PC-3 (cell line): ENCODE results near the genes MYPOP and ZC3H4.

DNA sequence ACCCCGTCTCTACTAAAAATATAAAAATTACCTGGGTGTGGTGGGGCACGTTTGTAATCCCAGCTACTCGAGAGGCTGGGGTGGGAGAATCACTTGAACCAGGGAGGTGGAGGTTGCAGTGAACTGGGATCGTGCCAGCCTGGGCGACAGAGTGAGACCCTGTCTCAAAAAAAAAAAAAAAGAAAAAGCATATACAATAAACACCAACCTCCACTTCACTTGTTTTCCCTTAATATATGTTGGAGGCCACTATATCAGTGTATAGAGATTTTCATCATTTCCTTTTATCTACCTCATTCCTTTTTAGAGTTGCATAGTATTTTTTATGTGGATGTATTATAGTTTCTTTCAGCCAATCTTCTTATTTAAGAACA is 1.1 kb downstream of the SYMPK start:
- RAMPAGE, long total RNA: no peak

DNA sequence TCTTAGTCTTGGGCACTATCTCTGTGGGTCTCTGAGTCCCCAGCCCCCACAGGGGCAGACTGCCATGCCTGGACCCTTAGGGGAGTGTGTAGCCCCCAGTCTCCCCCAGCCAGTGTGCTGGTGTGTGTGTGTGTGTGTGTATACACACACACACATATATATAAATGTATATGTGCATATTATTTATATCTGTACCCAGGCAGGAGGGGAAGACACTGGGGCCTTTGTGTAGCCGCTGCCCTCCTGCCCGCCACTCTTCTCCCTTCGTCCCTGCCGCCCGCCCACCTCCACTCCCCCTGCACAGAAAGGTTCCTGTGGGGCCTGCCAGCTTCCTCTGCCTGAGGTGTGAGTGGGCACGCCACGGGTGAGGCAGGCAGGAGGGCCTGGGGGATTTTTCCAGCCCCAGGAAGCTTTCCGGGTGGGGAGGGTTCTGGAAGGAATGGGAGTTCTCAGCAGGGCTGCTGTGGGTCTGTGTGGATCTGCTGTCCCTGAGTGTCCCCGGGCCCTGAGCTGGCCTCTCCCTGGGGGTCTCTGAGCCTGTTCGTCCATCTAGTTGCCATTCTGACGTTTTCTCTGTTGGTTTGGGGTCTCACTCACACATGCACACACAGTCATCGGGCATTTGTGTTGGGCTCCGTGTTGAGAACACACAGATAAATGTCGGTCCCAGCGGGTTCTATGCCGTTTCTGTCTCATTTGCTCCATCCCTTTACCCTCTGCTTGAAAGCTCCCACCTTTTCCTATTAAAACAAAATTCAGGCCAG is 6.8 kb downstream of the IRF2BP1 start:
- RAMPAGE, long total RNA: no peak

GRCh38 chr19:45885563-45885781 is 469 bp downstream of the IRF2BP1 start:
- RAMPAGE, long total RNA: no peak

DNA sequence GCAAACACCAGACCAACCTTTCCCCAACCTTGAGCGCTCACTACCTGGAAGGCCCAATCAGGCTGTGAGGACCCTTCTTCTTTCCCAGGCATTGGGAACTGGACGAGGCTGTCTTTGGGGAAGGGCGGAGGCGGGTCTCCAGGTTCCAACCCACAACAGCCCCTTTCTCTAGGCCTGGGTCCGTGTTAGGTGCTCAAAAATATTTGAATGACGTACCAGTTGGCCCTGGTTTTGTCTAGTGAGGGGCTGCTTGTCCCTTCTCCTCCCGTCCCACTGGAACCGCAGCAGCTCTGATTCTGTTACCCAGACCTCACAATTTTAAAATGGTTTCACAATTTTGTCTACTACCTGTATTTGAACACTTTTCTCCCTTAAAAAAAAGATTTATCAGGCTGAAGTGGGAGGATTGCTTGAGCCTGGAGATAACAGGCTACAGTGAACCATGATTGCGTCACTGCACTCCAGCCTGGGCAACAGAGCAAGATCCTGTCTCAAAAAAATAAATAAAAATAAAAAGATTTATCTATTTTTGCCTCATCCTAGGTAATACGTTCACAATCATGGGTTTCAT is 1.2 kb upstream of the IRF2BP1 start:
- RAMPAGE, long total RNA: no peak

DNA sequence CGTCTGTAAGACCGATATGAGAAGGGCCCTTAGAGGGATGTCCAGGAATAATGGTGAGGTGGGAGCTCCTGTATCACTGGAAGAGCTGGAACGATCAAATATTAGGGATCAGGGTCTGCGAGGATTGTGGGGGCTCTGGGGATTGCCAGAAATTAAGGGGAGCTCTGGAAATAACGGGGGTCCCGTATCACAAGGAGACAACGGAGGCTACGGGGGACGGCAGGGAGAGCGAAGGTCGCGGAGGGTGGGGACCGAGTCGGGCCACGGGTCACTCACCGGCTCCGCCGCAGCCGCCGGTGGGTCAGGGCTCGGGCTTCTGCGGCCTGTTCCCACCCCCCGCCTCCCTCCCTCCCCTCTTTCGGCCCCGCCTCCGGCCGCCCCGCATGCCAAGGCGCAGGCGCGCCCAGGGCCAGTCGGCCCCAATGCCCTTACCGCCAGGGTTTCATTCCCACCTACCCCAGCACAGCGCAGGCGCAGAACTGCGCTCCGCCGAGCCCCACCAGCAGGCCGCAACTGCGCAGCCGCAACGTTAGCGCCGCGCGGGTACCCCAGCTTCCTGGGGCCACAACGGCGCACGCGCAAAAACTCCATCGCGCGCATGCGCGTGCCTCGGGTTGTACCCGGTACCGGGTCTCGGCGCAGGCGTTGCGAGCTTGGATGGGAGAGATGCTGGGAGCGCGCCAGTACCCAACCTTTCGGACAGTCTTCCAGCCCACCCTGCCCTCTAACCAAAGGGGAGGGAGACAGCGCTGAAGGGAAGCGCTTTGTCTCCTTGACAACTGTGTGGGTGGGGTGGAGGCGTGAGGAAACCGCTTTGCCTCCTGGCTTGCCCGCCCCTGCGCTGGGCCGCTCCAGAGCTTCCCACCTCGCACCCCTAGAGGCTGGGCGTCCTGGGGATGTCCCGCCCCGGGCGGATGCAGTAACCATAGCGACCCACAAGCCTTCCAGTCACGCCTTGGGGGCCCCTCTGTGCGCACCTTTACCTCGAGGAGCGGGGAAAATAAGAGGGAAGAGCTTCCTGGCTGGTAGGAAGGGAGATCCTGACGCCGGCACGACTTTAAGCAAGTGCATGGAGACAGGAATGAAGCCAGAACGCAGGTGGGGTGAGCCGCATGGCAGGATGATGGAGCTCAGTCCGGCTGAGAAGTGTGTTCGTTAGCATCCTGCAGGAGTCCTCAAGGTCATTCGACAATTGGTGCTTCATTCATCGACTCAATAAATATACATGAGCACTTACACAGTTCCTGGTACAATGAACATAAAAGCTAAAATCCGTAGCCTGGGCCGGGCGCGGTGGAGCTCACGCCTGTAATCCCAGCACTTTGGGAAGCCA is at the start of gene MYPOP:
MYPOP (minus strand) TSS at position 320 of the 1,333 bp plus-strand sequence.
- RAMPAGE, long total RNA: no peak

DNA sequence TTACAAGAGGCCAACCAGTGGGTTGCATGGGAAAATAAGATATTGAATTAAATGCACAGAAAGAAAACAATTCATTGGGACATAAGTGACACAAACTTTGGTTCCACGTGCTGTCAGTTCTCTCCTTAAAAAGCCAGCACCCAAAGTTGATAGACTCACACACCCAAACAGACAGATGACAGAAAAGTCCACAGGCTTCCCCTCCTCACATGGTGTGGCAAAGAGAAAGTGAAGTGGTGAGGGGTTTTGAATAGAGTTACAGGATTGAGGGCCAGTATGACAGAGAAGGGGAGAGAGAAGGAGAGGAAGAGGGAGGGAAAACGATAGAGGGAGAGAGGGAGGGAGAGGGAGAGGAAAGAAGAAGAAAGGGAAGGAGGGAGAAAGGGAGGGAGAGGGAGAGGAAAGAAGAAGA is 7.9 kb upstream of the IGFL3 start:
- RAMPAGE, long total RNA: no peak

DNA sequence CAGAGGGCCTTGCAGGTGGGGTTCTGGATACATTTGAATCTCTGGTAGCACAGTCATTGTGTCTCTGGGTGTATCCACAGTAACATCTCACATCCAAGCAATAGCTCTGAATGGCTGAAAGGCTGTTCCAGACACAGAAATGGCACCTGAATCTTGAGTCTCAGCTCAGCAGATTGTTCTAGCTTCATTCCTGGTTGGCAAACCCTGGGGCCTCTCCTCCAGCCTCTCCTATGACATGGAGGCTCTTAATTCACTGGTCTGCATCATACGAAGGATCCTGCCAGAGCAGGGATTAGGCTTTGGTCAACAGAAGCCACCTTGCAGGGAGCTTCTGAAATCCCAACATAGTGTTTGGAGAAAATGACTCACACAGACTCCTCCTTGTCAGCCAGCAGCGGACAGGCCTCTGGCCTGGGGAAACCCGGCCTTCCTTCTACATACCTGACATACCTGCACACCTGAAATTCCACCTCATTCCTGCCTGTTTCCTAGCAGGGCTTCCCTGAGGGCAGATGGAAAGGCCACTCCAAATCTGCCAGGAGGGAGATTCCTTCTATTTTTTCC is 18.5 kb upstream of the IGFL1 start:
- RAMPAGE, long total RNA: no peak

DNA sequence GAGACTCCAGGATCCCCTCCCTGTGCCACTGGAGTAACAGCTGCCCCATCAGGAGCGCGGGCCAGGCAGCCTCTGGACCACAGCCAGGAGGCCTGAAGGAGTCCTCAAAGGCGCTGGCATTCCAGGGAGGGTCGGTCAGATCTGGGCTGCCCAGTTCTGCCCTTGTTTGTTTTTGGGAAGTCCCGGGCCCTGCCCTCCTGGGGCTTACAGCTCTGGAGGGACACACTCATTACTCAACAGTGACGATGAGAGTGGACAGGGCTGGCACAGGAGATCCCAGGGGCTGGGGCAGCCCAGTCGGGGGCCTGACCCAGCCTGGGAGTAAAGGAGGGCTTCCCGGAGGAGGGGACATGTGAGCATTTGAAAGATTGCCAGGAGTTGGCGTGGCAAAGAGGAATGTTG is 4.7 kb downstream of the PPP5C start:
- RAMPAGE, long total RNA: no peak

DNA sequence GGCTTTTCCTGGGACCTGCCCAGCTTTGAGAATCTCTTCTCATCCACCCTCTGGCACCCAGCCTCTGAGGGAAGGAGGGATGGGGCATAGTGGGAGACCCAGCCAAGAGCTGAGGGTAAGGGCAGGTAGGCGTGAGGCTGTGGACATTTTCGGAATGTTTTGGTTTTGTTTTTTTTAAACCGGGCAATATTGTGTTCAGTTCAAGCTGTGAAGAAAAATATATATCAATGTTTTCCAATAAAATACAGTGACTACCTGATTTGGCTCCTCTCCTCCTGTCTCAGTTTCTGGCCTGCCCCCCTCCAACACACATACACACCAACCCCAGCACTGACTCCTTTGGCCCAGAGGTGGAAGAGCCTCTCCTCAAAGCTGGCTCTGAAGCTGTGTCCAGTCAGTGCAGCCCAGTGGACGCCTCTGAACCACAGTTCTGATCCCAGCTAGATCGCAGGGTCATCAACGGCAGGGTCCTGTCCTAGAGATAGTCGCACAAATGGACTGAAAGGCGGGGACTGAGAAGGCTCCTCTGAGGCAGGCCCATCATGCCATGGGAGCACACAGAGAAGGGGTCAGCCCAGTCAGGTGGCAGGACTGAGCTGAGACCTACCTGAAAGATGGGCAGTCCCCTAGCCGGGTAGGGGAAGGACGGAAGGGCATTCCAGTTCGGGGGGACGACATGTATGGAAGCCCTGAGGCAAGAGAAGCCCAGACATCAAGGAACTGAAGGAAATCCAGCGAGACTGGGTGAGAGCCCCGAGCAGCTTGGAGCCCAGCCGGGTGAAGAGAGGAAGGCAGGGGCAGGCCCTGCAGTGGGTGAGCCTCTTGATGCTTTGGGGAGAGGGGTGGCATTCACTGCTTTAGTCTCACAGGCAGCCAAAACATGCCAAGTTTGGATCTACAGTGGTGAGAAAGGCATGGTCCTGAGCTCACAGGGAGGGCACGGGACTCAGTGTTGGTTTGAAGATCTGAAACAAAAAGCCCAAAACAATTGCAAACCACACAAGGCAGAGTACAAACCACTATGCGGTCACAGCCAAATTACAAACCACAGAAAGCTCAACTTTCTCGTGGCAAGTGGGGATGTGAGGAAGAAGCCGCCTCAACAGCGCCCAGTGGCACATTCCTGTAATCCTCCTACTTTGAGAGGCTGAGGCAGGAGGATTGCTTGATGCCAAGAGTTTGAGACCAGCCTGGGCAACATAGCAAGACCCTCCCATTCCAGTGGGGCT is 9.8 kb downstream of the CALM3 start:
- RAMPAGE, long total RNA: no peak

DNA sequence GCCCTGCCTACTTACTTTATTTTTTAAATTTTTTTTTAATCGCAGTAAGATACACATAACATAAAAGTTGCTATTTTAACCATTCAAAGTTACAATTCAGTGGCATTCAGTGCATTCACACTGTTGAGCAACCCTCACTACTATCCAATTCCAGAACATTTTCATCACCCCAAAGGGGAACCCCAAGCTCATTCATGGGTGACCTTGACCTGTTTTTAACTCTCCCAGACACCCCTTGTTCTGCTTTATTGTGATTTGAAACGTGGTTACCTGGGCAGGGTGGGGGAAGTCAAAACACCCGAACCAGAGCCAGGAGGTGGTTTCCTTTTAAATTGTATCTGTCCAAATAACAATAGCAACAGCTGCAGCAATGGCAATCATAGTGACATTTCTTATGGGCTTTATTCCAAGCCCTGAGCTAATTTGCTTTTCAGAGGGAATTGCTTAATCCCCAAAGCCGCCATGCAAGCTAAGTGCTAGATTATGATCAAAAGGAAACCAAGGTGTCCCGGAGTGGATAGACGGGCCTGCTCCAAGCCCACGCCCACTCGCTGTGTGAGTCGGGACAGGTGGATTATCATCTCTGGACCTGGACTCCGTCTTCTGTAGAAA is 6.2 kb downstream of the PTGIR start:
- RAMPAGE, long total RNA: no peak

DNA sequence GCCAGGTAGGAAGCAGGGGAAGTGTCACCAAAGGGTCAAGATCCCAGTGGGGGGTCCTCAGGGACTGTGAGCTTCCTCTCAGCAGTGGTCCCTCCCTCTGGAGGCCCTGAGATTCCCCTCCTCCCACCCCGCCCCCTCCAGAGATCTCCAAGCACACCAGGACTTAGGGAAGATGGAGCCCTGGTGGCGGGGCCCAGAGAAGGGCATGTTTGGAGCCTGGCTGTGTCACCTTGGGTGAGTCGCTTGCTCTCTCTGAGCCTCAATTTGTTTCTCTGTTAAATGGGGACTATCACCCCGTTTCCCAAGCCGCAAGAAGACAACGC is 846 bp downstream of the DACT3 start:
- RAMPAGE, long total RNA: no peak

DNA sequence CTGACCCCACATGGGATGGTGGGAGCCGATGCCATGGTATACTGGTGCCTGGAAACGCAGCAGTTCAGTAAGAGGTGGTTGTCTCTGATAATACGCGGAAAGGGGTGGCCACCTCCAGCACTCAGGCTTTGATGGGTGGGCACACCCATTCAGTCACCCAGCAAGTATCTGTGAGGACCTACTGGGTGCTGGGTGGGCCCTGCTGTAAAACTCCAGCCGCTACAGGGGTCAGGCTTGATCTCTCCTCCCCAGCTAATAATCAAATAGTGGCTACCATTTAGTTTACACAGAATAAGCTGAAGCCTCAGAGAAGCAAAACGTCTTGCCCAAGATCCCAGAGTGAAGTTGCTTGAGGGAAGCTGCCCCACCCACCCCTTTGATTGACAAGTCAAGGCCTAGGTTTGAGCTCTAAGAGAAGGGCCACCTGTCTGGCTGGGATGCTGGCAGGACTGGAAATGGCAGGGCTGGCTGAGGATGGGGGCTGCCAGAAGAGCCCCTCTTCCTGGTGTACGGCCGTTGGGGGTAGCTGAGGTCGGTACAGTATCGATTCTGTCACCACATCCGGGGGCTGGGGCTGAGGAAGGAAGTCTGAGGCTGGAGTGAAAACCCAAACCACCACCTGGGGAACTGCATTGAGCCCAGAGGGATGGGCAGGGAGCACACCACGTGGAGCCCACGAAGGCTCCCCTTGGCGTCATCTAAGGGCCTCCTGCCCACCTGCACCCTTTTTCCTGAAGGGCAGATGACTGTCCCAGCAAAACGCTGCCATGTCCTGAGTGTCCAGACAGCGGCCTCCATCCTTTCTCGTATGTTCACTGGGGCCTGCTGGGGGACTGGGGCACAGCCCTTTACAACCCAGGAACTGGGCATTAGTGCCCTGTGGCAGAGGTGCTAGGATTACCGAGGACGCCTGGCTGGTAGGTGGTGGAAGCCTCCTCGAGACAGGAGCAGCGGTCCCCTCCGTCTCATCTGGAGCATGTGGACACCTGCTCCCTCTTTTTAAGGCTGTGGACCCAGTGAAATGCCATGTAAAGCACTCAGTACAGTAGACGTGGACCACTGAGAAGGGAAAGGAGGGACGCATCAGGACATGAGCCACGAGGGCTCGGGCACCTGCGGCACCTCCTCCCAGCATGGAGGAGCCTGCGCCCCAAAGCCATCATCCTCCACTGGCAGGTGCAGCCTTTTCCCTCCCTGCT is 1.4 kb upstream of the PRKD2 start:
- RAMPAGE, long total RNA: no peak

DNA sequence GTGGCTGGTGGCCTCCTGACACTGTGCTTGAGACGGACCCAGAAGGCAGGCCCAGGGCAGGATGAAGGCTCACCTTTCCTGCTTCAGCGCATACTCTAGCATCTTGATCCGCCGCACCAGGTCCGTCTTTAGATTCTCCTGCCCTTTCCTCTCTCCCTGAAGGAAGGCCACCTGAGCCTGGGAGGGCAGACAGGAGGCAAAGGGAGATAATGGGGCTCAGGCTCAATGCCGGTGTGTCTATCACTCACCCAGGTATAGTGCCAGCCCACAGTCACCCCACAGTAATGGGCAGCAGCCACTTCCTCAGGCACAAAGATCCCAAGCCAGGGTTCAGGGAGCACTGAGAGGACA is 7.2 kb upstream of the FKRP start:
- RAMPAGE, long total RNA: no peak

- RAMPAGE, long total RNA: no peak
These were observed 24.6 kb downstream of the ARHGAP35 start for GRCh38 chr19:46885249-46885995.

GRCh38 chr19:46890127-46891154 is 29.6 kb downstream of the ARHGAP35 start:
- RAMPAGE, long total RNA: no peak

GRCh38 chr19:46976057-46976771 is 43.4 kb upstream of the NPAS1 start:
- RAMPAGE, long total RNA: no peak

GRCh38 chr19:46990956-46991866 is 28.4 kb upstream of the NPAS1 start:
- RAMPAGE, long total RNA: no peak

DNA sequence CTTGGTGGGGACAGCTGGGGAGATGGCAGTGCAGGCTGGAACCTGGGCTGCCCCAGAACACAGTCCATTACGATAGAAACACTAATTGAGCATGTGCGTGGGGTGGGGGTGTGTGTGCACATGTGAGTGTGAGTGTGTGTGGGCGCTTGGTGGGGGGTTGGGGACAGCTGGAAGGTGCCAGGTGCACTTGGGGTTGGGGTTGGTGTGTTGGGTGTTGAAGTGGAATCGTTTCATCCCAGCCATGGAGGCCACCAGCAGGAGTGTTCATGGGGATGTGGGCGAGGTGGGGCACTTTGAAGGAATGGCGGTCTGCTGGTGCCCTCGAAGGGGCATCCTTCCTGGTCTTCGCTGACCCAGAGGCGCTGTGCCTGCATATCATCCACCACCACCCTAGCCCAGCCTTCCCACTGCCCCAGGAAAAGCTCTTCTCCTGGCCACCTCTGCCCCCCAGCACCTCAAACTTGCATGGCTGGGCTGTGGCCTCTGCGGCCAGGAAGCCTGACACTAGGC is 18.0 kb upstream of the NPAS1 start:
- RAMPAGE, long total RNA: no peak

DNA sequence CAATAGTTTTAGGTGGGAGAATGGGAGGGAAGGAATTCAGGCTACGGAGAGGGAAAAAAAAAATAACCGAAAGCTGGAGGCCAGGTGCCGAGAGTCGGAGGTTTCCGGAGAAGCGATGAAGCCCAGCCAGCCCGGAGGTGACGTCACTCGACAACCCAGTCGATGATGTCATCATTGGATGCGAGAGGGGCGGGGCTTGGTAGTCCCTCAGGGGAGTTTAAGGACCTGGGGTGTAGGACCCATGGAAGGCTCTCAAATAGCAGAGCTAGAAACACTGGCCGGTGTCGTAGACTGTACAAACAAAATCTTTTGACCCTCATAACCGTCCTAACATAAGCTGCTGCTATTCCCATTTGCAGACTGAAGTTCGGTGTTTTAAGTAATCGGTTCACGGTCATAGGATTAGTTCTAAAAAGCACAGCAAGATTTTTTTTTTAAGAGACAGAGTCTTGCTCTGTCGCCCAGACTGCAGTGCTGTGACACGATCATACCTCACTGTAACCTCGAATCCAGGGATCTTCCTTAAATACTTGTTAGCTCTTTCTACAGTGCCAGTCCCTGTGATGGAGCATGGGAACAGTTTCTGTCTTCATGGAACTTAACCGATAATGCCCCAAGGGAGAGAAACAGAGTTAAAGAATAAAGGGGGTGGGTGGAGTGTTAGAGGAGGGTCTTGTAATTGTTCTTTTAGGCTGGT is at the start of gene ZC3H4:
ZC3H4 (minus strand) TSS at position 124 of the 697 bp plus-strand sequence.
- RAMPAGE, long total RNA: no peak

DNA sequence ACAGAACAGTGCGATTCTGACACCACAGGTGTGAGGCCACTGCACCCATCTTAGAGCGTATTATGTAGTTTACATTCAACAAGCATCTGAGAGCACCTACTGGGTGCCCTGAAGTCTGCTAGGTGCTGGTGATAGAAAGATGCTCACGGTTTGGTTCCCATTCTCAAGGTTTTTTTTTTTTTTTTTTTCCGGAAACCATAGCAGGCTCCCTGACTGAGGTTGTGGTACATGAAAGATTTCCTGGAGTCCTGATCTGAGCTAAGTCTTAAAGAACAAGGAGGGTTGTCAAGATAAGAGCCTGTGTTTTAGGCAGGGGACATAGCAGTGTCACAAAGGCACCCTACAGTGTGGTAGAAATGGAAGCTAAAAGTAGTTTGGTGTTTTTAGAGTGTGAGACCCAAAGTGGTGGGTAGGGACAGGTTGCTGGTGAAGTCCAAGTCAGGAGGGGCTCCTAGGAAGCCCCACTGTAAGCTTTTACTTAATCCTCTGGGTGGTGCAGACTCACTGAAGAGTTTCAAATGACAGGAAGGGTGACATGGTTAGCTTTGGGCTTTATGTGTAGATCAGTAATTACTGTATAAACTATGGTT is 15.2 kb downstream of the SAE1 start:
- RAMPAGE, long total RNA: no peak